Thoracic aorta (tissue), 1 donor: ENCODE results near the gene CAT.

DNA sequence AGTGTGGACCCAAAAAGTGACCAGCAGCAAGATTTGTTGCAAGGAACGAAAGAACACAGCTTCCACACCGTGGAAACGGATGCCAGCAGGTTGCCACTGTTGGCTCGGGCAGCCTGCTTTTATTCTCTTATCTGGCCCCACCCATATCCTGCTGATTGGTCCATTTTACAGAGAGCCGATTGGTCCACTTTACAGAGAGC is 4.9 kb upstream of the QSER1 start:
- RAMPAGE, long total RNA: no peak

- RAMPAGE, long total RNA: no peak
Observed at GRCh38 chr11:32892118-32892639, 432 bp upstream of the QSER1 start.

DNA sequence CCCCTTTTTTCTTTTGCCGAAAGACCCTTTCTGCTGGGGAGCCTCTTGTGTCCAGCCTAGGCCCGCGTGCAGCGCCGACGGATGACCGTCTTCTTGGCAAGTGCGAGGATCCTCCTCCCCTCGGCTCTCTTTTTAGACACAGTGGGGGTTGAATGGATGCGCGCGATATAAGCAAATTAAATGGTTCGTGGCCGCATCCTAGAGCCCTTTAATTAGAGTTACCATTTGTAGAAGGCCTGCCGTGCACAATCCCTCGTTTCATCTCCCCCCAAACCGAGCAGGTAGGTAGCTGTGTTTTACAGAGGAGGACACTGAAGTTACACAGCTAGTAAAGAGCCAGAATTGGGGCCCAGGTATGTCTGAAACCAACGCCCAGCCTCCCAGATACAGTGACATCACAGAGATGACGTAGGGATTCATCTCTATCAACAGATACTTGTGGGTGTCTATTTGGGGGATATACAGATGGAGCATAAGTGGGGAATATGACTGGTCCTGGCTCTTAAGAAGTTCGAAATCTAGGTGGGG is 799 bp downstream of the TCP11L1 start:
- RAMPAGE, long total RNA: no peak

GRCh38 chr11:33723080-33724001 is 12.9 kb downstream of the CD59 start:
- RAMPAGE, long total RNA: no peak

- RAMPAGE, long total RNA: no peak
Observed at GRCh38 chr11:33773445-33773708, 943 bp downstream of the FBXO3 start.

GRCh38 chr11:33893499-33894595 is 2.0 kb upstream of the LMO2 start:
- RAMPAGE, long total RNA: no peak

DNA sequence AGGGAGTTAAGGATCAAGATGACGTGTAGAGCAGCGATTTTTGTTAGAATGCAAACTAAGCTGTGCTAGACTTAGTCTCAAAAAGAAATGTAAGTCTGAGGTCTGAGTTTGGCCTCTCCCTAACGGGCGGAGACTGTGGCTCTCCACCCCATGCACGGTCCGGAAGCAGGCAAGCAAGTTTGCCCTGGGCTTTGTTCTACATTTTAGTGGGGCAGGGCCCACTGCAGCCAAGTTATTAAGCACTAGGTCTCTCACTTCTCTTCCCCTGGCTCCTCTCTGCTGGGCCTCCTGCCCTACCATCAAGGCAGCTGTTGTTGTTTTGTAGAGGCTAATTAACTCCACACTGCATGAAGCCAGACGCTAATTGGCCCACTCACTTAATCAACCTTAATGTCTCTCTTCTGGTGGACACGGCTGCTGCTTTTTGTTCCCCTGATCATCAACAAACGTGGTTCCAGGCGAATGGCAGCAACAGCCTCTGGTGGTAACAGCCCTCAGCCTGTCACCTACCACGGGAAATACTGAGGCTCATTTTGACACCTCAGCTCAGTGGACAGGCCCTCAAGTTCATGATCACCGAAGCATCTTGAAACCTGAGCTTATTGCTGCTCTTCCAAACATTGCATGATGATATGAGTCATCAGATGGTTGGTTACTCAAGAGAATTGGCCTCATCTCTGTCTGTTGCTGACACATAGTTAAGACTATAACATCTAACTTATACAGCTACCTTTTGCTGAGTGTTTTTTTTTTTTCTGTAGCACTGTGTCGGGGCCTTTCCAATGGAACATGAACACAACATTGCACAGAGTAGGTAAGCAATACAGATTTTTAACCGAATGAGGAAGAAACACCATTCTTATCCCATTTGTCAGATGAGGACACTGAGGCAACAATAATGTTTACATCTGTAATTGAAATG is 20.7 kb upstream of the LMO2 start:
- RAMPAGE, long total RNA: no peak

DNA sequence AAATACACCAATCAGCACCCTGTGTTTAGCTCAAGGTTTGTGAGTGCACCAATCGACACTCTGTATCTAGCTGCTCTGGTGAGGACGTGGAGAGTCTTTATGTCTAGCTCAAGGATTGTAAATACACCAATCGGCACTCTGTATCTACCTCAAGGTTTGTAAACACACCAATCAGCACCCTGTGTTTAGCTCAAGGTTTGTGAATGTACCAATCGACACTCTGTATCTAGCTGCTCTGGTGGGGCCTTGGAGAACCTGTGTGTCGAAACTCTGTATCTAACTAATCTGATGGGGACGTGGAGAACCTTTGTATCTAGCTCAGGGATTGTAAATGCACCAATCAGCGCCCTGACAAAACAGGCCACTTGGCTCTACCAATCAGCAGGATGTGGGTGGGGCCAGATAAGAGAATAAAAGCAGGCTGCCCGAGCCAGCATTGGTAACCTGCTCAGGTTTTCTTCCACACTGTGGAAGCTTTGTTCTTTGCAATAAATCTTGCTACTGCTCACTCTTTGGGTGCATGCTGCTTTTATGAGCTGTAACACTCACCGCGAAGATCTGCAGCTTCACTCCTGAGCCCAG is 60.7 kb upstream of the CAPRIN1 start:
- RAMPAGE, long total RNA: no peak

DNA sequence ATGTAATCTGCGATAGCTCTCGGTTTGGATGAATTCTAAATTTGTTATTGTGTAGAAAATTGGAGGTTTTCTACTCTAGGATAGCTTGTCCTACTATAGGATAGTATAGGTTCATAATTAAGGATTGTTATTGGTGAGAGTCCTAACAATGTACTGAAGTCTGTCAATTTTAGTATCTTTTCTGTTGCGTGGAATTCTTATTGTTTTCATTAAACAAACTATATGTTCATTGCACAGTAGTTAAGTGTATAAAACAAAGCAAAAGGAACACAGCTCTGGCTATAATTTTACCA is 16.9 kb downstream of the CAPRIN1 start:
- RAMPAGE, long total RNA: no peak

- RAMPAGE, long total RNA: no peak
Observed at GRCh38 chr11:34180843-34181236, 75.4 kb downstream of the NAT10 start.

- RAMPAGE, long total RNA: no peak
Observed at GRCh38 chr11:34186136-34186939, 80.9 kb downstream of the NAT10 start.

- RAMPAGE, long total RNA: no peak
Observed at GRCh38 chr11:34250659-34251515, 106.9 kb downstream of the ABTB2 start.

- RAMPAGE, long total RNA: no peak
Observed at GRCh38 chr11:34329221-34329786, 28.5 kb downstream of the ABTB2 start.

- RAMPAGE, long total RNA: start-site peak on the plus strand at chr11:34438923-34438981, 261 reads
Observed at GRCh38 chr11:34438319-34439733, at the start of gene CAT. CAT (plus strand) TSS chr11:34438934.

GRCh38 chr11:34570440-34570826 is 50.5 kb upstream of the EHF start:
- RAMPAGE, long total RNA: no peak

- RAMPAGE, long total RNA: no peak
Observed at GRCh38 chr11:34601884-34602517, 18.9 kb upstream of the EHF start.

GRCh38 chr11:34659150-34659899 is 38.4 kb downstream of the EHF start:
- RAMPAGE, long total RNA: no peak

DNA sequence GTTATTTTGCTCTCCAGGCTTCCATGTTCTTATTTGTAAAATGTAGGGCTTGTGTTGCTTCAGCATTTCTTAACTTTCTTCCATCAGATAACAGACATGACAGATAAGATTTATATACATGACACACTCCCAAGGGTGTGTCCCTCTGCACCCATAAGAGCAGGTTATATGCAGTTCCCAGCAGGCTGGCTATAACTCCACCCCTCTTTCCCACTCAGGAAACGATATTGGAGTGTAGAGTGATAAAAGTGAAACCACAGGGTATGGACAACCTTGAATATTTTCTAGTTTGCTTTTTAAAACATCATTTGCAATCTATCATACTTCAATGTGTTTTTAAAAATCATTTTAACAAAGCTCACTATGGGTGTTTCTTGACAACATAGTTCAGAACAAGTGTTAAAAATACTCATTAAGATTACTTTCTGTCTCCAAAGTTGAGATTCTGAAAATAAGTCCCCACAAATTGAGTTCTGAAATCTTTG is 65.7 kb downstream of the APIP start:
- RAMPAGE, long total RNA: no peak

GRCh38 chr11:35045042-35045764 is 93.8 kb upstream of the CD44 start:
- RAMPAGE, long total RNA: no peak

GRCh38 chr11:35141545-35142339 is 2.8 kb downstream of the CD44 start:
- RAMPAGE, long total RNA: no peak